Mammary epithelial cell (primary cell): ENCODE measurements around the genes BEX5, TCEAL8 and TMEM31.

DNA sequence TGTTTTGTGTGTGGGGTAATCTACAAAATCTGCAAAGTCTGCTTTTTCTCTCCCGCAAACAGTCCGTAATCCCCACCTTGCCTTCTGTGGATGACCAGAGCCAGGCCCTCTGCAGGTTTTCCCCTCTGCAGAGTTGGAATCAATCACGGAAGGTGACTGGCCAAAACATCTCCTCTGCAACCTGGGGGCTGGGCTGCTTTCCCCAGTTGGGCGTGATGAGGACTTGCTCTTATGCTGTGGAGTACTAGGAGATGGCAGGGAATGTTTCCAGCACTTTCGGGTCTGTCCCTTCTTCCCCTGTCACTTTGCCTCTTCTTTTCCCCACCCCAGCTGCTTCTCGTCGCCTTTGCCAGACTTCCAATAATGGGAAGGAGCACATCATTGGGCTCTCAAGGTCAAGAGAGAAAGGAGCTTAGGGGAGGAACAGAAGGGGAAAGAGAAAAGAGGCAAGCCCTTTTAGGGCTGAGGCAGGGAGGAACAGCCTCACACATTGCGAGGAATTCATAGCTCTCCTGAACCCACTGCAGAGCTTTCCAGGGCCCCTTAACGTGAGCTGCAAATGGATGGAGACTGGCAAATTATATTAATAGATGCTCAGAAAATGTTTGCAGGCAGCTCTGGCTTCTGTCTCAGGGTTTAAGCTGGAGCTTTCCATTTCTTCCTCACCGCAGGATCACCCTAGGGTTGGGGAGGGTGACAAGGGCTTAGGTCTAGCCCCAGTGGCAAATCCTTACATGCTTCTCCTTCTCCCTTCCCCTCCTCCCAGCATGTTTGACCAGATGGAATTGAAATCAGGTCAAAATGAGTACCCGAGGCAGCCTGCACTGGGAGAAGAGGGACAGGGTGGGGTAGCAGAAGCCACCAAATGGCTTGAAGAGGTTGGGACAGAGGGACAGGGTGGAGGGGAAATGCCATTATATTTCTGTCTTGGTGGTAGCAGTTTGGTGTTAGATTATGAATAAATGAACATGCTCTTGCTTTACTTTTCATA, 1.4 kb downstream of the TMEM35A start:
- CAGE, long polyA plus RNA: no peak
- RRBS: no CpG with 5 or more reads among the region's 11 CpGs

DNA sequence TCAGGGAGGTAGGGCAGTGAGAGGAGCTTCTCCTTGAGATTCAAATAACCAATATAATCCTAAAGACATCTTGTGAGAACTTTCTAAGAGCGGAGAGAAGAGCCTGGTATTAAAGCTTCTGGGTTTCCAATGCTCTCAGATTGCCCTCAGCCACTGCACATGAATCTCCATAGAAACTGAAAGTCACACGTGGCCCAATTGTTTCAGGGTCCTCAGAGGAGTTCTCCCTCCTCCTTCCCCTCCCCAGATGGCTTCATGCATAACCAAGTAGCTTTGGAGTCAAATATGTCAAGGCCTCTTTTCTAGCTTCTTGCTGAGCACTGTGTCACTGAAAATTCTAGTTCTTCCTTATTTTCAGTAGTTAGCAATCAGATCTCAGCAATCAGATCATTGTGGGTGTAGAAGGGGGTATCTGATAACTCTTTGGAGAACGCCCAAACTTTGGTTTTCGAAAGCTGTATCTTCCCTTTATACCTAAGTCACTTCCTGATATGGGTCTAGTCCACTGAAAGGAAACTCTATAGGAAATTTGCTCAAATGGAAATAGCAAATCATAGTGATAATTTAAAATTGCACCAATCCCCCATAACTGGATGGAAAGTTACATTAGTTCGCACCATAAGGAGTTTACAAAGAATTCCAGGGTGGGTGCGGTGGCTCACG, 2.2 kb downstream of the BTK start:
- CAGE, long polyA plus RNA: no peak
- RRBS: no CpG with 5 or more reads among the region's 7 CpGs

DNA sequence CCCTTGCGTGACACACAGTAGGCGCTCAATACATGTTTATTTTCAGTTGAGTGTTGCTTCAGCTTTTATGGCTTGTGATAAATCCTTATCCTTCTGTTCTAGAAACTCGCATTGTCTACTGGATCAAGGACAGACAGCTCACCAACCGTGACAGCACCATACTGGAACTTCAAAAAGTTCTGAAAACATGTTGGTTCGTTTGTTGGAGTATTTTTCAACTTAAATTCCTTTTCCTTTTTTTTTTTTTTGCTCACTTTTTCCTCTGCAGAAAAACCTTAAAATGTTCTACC, 10.7 kb downstream of the HNRNPH2 start:
- CAGE, long polyA plus RNA: no peak
- RRBS: no CpG with 5 or more reads among the region's 5 CpGs

DNA sequence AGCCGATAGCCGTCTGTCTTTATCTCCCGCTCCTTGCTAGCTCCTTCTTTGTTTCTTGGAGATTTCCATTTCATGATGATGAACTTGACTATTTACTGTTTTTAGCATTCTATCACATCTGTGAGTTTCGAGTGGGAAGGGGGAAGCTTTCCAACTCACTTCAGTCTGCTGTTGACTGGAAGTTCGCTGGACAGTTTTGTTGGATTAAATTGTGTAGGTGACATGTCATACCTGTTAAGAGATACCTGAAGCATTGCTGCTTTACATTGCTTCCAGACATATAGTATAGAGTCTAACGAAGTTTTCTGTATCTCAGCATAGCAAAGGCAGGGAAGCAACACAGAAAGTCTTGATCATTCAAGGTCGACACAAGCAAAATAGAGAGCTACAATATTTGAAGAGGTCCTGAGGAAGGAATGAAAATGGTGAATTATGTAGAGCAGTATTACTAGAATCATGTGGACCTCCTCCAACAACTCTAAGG, 15.3 kb downstream of the ARMCX3 start:
- CAGE, long polyA plus RNA: no peak
- RRBS: no CpG with 5 or more reads among the region's 7 CpGs

DNA sequence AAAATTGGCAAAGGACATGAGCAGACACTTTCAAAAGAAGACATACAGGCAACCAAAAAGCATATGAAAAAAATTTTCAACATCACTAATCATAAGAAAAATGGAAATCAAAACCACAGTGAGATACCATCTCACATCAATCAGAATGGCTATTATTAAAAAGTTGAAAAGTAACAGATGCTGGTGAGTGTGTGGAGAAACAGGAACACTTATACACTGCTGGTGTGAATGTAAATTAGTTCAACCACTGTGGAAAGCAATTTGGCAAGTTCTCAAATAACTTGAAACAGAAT, 4.5 kb upstream of the TCEAL2 start:
- CAGE, long polyA plus RNA: no peak

DNA sequence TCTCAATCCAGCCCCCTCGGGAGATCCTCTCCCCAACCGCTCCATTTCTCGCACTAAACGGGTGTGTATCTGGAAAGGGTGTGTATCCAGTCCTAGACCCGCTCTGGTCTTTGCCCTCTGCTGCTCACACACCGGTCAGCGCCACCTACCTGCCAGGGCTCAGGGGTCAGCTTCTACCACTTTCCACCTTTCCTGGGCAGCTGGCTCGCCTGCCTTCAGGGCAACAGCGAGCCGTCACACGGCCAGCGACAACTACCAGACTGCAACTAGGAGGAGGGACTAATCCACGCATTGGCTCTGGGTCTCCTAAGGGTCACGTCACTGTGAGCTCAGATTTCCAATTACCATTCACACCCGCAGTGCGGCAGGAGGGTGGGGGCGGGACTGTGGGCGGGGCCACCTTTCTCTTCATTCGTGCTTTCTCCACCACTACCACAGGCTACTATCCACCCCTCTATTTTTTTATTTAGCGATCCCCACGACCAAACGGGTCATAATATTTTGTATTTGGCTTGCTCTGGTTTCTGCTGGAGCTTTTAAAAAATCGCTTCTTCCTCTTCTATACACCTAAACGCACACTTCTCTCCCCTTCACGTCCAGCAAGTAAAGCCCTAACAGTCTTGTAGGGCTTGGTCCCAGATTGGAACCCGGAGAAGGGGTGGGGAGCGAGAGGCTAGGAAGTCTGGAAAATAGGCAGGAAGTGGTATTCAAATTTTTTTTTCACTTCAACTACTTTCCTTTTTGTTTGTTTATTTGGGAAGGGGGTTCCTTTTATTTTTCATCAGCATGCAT, at the start of gene BEX5:
TSS of gene BEX5 (minus strand) at position 268 of the 792 bp plus-strand sequence.
- CAGE, long polyA plus RNA: no peak
- RRBS: no CpG with 5 or more reads among the region's 27 CpGs

DNA sequence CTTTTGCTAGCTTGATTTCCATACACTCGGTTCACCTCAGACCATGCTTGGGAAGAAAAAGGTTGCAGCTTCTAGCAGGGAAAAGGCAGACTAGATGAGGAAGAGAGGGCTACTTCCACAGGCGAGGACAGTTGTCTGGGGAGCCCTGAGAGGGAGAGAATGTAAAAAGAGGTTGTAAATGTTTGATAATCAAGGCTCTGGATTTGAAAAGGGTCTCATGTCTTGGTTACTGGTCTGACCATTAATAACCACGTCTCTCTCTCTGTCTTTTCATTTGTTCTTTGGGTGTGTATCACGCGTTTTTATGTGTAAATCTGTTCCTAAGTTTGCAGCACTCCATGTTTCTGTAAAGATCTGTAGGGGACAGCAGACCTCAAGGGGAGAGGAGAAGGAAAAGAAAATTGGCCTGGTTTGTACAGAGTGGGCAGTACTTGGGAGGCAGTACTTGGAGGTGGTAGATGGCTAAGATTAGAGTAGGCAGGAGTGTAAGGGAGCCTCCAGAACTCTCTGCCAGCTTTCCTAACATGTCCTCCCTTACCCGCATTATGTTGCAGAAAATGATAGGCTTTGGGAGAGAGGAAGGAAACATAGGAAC, 781 bp downstream of the ARMCX5 start:
- CAGE, long polyA plus RNA: no peak
- RRBS: no CpG with 5 or more reads among the region's 6 CpGs

DNA sequence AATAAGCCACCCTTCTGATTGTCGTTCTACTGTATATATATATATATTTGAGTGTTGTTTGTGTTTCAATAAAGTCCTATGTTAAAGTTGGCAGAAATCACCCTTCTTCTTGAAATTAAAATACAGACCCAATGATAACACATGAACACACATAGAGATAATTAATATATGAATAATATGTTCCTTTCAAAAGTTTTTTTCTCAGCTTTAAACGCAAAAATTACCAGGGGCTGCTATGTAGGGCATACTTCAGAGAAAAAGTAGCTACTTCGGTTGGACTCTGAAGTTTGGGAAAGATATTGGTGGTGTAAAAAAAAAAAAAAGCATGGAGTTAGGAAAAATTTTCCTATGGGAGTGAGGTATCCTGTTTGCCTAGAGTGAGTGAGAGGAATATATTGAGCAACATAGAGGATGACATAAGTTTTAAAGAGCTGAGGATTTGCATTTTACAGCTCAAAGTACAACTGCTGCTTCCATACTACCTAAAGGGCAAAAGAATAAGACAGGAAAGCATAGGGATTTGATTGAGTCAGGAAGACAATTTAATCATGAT, 7.2 kb downstream of the GPRASP1 start:
- CAGE, long polyA plus RNA: no peak
- RRBS: no CpG with 5 or more reads among the region's 3 CpGs

DNA sequence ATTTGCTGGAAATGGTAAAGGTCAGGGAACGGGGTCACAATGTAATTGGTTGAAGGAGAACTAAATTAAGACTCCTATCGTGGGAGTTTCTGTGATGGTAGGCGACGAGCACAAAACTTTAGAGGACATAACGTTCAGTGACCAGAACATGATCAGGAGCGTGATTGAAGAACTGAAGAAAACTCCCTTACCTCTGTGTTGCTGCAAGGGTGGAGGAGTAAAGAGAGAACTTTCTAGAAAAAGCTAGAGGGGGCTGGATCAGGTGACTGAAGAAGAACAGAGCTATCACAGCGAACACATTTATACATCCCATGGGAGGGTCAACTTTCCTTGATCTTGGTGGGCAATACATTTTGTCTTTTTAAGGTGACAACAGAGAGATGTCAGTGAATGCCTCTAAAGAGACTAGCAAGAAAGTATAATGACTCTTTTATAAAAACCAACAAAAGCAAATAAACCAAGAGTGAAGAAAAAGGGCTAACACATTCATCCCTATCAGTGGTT, 3.8 kb downstream of the BEX4 start:
- CAGE, long polyA plus RNA: no peak
- RRBS: no CpG with 5 or more reads among the region's 7 CpGs

DNA sequence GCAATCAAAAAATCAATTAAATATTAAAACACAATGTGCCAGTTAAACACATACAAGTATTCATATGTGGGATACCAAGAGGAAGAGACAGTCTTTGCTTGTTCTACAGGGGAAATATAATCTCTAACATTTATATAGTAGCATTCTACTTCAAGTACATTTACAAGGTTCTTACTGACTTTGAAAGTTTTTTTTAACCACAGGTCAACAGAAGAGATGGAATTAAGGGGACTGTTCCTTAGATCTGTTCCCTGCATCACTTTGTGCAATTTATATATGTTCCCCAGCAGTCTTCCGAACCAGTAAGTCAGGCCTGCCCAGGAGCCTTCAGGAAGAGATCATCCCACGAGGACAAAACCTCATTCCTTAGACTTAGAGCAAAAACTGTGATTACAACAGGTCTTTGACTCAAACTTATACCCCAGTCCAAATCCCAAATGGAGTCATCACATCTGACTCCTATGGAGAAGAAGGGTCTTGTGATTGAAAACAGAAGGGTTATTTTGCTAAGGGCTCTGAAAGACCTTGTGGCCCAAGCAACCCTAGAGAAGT, 2.9 kb downstream of the TCEAL8 start:
- CAGE, long polyA plus RNA: no peak
- RRBS: no CpG with 5 or more reads among the region's 2 CpGs

DNA sequence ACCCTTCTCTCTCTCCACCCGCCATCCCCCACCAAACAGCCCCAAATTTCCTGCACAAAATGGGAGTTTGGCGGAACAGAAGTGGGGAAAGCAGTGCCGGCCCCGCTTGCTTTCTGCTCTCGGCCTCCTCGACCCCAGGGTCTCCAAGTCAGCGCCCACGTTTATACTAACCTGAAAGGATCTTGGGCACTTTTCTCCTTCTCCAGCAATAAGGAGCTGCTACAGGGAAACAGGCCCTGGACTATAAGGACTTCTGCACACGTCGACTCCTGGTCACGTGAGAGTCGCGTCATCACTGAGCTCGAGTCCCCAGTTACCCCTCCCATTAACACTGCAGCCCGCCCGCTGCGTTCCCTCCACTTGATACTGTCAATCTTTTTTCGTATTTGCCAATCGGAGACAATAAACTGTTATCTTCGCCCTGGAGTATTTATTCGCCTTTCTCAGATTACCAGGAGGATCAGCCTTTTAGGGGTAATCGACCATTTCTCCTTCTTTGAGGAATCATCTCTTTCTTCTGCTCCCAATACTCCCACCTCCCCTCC, at the start of gene TCEAL8:
TSS of gene TCEAL8 (minus strand) at position 249 of the 545 bp plus-strand sequence.
- CAGE, long polyA plus RNA: no peak
- RRBS: no CpG with 5 or more reads among the region's 22 CpGs

DNA sequence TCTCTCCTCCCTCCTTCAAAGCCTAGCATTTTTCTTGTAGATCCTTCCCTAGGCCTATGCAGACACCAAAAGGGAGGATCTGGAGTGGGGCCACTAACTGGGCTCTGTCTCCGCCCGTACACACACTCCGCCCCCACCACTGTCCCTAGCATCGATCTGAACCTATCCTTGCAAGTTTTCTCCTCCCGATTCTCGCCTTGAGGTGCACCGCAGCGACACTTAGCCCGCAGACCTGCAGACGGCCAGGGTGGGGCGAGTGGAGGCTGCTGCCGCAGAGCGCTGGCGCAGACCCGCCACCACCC, 8.3 kb upstream of the TCEAL9 start:
- CAGE, long polyA plus RNA: no peak
- RRBS: no CpG with 5 or more reads among the region's 15 CpGs

GRCh38 chrX:103675789-103676598, 10.5 kb downstream of the MORF4L2 start:
- CAGE, long polyA plus RNA: no peak
- RRBS: no CpG with 5 or more reads among the region's 8 CpGs

GRCh38 chrX:103687656-103688631, 1.4 kb upstream of the MORF4L2 start:
- CAGE, long polyA plus RNA: no peak
- RRBS: no CpG with 5 or more reads among the region's 22 CpGs

DNA sequence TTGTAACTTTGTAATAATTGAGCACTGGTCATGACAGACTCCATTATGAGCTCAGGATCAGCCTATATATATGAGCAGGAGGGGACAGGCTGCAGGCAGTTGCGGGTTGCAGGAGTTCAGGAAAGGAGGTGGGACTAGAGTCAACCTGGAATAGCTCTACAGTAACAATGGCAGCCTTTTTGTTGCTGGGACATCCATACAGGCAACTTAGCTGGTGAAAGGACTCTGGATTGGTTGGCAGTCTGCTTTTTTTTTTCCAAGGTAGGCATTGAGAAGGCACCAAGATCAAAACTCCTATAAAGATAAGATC, at the start of gene TMEM31:
TSS of gene TMEM31 (plus strand) at position 94 of the 310 bp plus-strand sequence.
- CAGE, long polyA plus RNA: no peak
- RRBS: no CpG with 5 or more reads among the region's 1 CpG

DNA sequence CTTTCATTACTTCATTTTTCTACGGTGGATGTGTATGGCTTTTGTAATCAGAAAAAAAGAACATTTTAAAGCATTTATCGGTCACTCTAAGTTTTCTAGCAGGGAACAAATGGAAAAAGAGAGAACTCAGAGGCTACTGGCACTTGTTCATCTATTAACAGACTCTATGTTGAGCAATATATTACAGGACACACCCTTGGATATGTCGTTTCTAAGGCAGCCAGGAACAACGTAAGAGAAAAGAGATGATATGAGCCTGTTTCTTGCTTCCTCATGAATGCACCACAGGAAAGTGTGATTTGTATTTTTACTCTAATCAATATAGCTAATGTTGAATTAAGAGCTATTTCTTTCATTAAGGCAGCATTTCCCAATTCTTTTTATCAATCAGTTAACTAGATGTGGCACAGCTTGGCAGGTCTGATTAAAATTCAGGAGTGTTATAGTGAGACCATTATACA, 13.2 kb downstream of the RAB9B start:
- CAGE, long polyA plus RNA: no peak
- RRBS: no CpG with 5 or more reads among the region's 4 CpGs

GRCh38 chrX:103917961-103918426, 44.4 kb upstream of the TMSB15B start:
- CAGE, long polyA plus RNA: no peak
- RRBS: no CpG with 5 or more reads among the region's 17 CpGs

GRCh38 chrX:103918427-103919371, 43.7 kb upstream of the TMSB15B start:
- CAGE, long polyA plus RNA: no peak
- RRBS: 32% methylated on average over 14 of the region's 75 CpGs

- CAGE, long polyA plus RNA: no peak
- RRBS: no CpG with 5 or more reads among the region's 2 CpGs
Observed at GRCh38 chrX:104135565-104136207, 21.1 kb downstream of the SLC25A53 start.

DNA sequence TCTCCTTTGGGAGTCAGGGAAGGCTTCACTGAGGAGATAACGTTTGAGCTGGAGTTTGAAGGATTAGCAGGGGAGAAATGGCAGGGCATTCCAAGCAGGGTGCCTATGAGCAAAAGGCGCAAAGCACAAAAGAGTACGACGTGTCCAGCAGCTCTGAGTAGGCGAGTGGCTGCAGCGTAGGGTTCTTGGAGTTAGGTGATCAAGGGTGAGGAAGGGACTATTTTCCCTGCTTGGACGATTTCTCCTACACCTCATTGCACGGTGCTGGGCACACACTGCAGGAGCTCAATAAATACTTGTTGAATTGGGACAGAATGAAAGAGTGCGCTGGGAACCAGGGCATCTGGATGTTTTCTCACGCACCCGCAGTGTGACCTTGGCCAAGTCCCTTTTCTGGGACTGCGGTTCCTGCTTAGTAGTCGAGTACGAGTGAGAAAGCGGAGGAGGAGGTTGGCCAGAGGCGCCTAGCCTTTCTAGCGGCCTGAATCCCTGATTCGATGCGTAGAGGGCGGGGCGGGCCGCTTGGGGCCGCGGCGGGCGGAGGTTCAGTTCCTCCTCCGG, 352 bp upstream of the FAM199X start:
- CAGE, long polyA plus RNA: no peak
- RRBS: 17% methylated on average over 1 of the region's 27 CpGs